Amniotic epithelial cell (primary cell): ENCODE results near the genes ENDOD1 and PGR.

- RRBS, result no CpG with 5 or more reads among the region's 4 CpGs
Measured at GRCh38 chr11:94796392-94796709, 28.2 kb downstream of the AMOTL1 start.

GRCh38 chr11:95089327-95089996 is at the start of gene ENDOD1:
ENDOD1 (plus strand) TSS chr11:95089846.
- RRBS, result 2% methylated on average over 13 of the region's 74 CpGs

DNA sequence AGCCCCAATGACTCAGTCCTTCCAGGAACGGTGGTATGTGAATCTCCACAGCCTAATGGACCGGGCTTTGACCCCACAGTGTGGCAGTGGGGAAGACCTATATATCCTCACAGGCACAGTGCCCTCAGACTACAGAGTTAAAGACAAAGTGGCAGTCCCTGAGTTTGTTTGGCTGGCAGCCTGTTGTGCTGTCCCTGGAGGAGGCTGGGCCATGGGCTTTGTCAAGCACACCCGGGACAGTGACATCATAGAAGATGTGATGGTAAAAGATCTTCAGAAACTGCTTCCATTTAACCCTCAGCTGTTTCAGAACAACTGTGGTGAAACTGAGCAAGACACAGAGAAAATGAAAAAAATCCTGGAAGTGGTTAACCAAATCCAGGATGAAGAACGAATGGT is 38.9 kb downstream of the ENDOD1 start:
- RRBS, result no CpG with 5 or more reads among the region's 4 CpGs

- RRBS, result no CpG with 5 or more reads among the region's 5 CpGs
Measured at GRCh38 chr11:95134192-95135012, 44.8 kb downstream of the ENDOD1 start.

DNA sequence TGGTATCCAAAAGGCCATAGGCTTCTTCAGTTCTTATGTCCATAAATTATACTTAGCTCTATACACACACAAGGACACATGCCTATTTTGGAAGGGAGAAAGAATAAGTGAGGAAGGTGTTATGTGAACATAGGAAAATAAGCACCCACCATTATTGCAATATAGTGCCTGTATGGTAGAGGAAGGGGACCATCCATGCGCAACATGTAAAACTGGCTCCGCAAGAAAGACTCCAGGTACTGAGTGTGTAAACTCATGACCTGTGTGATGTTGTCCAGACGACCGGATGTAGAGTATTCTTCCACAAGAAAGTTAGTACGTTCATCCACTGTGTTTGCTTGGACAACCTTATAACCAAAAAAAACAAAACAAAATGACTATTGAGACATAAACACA is 39.7 kb downstream of the SESN3 start:
- RRBS, result no CpG with 5 or more reads among the region's 5 CpGs

- RRBS, result no CpG with 5 or more reads among the region's 3 CpGs
Measured at GRCh38 chr11:95674646-95675058, 114.9 kb downstream of the FAM76B start.

DNA sequence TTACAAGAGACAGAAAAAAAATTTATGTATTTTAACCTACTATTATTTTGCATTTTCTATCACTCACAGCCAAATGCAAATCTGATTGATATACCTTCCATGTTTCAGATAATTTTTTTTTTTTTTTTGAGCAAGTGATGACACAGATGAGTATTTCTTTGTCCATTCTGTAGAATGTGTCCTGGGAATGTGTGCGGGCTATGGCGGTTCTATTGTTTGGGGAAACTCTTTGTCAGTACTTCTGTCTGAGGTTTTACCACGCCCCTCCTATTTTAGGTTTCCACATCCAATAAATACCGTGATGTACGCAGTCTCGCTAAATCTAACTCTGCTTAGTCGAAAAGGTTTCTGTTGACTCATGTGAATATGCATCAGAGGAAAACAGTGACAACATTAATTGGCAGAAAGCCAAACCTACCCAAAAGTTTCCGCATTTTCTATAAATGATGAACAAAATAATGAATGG is 143.6 kb downstream of the MAML2 start:
- RRBS, result no CpG with 5 or more reads among the region's 8 CpGs

GRCh38 chr11:96220058-96220788 is 122.8 kb downstream of the MAML2 start:
- RRBS, result no CpG with 5 or more reads among the region's 3 CpGs

DNA sequence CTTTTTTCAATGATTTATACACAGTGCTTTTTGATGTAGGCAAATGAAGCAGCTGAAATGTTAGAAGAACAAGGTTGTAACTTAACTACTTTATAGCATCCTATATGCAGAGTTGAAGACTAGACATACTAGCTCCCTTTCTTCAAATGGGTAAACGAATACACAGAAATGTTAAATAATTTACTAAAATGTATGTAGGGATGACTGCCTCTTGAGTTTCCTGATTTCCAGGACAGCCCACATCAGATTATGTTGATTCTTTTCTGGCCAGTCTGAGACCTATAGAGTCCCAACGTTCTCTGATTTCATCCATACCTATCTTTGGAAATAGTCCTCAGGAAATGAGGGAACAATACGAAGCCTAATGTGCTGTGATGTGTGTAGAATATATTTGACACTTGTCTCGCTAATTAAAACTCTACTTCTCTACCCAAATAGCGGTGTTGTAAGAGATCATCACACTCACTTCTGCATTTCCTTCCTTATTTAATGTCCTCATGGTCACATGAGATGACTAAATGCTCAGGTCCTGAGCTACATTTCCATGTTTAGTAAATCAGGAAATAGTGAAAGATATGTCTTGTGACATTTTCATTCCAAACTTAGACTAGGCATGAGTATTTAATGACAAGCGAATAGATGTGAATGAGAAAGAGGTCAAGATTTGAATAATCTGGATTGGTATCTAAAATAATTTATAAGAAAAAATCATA is 112.4 kb downstream of the MAML2 start:
- RRBS, result no CpG with 5 or more reads among the region's 6 CpGs

GRCh38 chr11:96256270-96256689 is 86.7 kb downstream of the MAML2 start:
- RRBS, result no CpG with 5 or more reads among the region's 4 CpGs

DNA sequence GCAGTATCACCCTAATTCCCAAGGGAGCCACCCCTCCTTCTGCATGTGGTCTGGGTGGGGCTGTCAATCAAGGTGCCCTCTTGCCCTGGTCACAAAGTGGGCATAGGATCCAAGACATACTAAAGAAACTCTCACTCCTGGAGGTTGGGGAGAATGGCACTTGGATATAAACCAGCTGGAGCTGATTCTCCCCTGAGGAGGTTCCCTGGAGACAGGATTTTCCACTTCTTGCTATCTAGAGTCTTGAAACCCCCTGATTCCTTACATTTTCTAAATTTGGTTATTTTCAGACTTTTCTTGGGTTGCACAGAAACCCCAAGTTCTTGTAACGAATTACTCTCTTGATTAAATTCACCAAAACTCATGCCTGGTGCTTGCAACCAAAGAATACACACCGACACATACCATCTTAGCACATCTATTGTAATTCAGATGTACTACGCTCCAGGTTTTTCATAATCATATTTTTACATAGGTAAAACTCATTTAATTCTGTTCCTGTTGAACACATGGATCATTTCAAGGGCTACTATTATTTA is 40.5 kb downstream of the MAML2 start:
- RRBS, result no CpG with 5 or more reads among the region's 3 CpGs

- RRBS, result no CpG with 5 or more reads among the region's 4 CpGs
Measured at GRCh38 chr11:96338845-96339215, 4.2 kb downstream of the MAML2 start.

DNA sequence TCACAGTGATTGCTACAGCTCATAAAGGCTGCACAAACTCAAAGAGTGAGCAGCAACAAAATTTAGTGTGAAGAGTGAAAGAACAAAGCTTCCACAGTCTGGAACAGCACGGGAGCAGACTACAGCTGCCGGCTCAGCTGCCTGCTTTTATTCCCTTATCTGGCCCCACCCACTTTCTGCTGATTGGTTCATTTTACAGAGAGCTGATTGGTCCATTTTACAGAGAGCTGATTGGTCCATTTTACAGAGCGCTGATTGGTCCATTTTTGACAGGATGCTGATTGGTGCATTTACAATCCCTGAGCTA is 836.0 kb upstream of the CNTN5 start:
- RRBS, result no CpG with 5 or more reads among the region's 3 CpGs

DNA sequence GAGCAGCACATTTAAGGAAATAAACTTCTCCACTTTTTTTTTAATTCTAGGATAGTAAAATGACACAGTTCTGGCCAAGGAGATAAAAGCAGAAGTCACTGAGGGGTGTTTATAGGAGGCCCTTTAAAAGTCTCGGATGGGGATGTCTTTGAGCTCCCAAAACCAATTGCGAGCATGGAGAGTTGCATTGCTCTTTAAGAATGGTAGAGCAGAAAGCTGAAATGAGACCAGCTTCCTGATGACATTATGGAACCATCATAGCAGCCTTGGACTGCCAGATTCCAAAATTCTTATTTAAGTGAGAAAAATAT is 140.6 kb downstream of the CNTN5 start:
- RRBS, result no CpG with 5 or more reads among the region's 2 CpGs

DNA sequence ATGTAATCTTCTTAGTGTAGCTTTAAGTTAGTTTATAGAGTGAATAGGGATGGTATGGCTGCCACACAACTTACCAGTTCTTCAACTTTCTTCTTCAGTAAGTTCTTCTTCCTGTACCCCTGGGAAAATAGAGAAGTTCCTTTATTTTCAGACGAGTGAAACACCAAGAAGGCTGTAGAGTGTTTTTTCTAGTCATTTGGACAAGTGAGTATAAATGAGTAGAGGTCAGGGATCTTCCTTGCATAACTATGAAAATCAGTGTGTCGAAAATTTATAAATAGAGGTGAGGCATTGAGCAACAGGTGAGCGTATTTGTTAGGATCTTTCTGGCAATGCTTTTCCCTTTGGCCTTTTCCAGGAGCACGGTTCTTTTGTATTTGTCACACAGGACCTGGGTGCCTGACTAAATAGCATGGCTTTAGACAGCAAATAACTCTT is 19.7 kb upstream of the ARHGAP42 start:
- RRBS, result no CpG with 5 or more reads among the region's 4 CpGs

DNA sequence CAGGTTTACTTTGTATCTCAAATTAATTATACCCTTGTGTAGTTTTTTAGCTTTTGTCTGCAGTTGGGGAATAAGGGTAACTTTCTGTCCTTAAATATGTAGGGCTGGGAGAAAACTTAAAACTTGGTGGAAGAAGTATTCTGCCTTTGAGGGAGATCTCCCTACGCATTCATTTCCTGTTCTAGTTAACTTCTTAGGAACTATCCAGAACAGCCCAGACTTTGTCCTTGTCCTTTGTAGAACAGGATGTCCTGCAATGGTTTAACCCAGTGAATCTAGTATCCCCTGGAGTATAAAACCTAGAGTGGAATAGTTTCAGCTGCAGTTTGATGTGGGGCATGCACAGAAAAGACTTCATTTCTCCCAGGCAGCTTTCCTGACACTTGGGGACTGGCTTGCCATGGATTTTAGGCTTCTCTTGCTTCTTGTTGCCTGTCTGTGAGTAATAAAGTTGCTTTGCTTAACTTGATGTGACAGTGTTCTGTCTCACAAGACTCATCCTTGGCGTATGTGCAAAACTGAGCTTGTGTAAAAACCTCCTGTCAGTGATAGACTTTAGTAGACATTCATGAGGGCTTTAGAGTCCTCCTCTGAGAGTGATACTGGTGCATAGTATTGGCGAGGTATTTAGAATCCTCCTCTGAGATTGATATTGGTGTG is 28.1 kb downstream of the ARHGAP42 start:
- RRBS, result no CpG with 5 or more reads among the region's 3 CpGs

DNA sequence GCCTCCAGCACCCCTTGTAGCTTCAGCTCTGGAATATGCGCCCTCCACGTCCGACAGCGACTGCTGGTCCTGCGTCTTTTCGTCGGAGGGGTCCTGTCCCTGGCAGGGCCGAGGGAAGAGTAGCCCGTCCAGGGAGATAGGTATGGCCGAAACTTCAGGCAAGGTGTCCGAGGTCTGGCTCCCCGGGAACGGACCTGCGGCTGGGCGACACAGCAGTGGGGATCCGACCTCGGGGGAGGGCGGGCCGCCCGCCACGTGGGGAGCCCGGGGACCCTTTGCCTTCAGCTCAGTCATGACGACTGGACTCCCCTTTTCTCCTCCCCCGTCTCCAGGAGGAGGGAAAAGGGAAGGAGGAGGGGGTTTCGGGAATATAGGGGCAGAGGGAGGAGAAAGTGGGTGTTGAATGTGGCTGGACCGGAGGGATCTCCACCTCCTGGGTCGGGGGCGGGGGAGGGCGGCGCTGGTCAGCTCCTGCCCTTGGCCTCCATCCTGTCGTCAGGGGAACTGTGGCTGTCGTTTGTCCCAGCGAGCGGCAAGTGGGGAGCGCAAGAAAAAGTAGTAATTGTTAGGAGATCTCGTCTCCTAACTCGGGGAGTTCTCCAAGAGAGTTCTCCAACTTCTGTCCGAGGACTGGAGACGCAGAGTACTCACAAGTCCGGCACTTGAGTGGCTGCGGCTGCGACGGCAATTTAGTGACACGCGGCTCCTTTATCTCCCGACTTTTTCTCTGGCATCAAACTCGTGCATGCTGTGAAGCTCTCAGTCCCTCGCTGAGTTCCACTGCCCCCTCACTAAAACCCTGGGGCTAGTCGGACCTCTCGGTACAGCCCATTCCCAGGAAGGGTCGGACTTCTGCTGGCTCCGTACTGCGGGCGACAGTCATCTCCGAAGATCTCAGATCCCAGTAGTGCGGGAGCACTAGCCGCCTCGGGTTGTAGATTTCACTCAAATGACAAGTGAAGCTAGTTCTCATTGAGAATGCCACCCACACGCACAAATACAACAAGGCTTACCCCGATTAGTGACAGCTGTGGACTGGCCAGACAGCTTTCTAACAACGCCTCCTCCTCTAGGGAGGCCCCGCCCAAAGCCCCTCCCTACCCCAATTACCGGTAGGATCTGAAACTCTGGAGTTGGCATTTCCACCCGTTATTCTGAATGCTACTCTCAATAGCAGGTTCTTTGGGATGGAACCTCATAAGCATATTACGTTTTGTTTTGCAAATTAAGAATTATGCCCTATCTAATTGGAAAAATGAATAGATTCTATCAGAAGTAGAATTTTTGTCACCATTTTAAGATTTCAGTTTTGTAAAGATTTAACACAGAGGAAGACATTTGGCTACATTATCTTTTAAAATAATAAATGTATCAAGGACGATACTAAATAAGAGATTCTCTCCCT is at the start of gene PGR:
Gene PGR, minus strand, starts transcription at position 1,037 of the 1,405 bp plus-strand sequence.
- RRBS, result 2% methylated on average over 9 of the region's 66 CpGs

DNA sequence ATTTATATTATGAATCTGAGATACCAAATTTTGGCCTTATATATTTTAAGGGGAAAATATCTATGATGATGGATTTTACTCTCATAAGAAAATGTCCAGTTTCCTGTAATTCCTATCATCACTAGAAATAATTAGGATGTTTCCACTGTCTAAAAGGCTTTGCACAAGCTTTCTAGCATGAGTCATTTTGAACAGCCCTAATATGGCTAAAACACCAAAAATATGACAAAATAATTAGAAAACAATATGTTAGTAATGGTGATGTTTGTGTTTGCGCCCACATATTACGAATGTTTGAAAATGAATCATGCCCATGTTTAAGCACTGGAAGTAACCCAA is 96.1 kb downstream of the TRPC6 start:
- RRBS, result no CpG with 5 or more reads among the region's 2 CpGs